Measurements from ENCODE around the gene RIPOR1.

DNA sequence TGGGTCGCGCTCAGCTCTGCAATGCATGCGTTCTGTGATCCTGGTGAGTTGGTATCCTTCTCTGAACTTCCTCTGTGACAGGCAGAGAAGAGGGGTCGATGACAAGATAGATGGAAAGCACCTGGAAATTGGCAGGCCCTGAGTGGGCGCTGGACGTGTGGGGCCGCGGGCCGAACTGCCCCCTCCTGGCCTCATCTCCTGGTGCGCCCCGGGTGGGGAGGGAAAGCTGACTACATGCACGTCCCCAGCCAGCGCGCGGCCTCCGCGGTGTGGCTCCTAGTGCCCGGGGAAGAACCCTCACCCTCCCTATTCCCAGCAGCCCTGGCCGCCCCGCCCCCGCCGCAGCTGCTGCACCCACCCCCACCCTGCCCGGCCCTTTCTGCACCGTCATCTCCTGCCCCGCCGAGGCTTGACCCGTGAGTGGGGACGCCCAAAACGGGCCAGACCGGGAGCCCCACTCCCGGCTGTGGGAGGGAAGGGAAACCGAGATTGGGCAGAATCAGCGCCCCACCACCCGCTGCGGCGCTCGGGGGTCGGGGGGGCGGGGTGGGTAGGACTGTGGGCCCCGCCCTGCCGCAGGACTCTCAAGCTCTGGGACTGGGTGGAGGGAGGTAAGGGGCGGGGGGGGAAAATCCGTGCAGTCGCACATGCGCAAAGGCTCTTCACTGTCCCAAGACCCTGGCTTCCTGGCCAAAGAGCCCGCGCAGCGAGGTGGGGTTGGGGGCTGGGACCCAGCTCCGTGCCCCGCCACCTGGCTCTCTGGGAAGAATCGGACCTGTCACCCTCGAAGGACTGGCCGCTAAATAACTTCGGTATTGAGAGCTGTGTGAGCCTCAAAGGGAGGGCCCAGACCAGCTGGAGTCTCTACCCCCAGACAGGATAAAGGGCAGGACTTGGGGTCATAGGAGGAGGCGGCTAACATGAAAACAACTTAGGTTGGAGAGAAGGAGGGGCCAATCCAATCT, 5.9 kb downstream of the HSF4 start:
- RRBS = 1% methylated on average over 16 of the region's 55 CpGs

- RRBS = no CpG with 5 or more reads among the region's 6 CpGs
Measured at GRCh38 chr16:67177392-67177855, 6.3 kb downstream of the MATCAP1 start.

GRCh38 chr16:67181226-67181872, 2.4 kb downstream of the MATCAP1 start:
- RRBS = no CpG with 5 or more reads among the region's 6 CpGs

DNA sequence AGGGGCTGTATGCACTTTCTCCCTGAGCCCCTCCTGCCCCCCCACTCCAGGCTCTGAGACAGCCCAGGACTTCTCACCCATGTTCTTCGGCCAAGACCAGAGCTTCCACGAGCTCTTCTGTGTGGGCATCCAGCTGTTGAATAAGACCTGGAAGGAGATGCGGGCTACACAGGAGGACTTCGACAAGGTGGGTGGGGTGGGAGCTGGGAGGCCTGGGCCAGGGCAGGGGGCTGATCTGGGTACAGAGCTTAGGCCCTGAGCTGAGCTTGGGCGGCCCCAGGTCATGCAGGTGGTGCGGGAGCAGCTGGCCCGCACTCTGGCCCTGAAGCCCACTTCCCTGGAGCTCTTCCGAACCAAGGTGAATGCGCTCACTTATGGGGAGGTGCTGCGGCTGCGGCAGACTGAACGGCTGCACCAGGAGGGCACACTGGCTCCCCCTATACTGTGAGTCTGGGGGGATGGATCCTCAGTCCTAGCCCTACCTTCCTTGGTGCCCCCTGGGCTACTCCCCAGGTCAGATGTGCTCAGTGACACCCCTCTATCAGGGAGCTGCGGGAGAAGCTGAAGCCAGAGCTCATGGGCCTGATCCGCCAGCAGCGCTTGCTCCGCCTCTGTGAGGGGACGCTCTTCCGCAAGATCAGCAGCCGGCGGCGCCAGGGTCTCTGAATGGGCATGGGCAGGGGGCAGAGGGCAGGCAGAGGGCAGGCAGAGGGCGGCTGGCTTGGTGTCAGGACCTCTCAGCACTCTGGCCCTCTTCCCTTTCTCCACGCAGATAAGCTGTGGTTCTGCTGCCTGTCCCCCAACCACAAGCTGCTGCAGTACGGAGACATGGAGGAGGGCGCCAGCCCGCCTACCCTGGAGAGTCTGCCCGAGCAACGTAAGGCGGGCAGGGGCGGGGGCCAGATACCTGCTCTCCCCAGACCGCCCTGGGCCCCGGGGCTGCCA, 3.7 kb downstream of the ELMO3 start:
- RRBS = 84% methylated on average over 1 of the region's 32 CpGs

- RRBS = no CpG with 5 or more reads among the region's 5 CpGs
Measured at GRCh38 chr16:67370631-67371100, 22.6 kb downstream of the TPPP3 start.

- RRBS = no CpG with 5 or more reads among the region's 13 CpGs
Measured at GRCh38 chr16:67395397-67396098, 2.2 kb upstream of the TPPP3 start.

DNA sequence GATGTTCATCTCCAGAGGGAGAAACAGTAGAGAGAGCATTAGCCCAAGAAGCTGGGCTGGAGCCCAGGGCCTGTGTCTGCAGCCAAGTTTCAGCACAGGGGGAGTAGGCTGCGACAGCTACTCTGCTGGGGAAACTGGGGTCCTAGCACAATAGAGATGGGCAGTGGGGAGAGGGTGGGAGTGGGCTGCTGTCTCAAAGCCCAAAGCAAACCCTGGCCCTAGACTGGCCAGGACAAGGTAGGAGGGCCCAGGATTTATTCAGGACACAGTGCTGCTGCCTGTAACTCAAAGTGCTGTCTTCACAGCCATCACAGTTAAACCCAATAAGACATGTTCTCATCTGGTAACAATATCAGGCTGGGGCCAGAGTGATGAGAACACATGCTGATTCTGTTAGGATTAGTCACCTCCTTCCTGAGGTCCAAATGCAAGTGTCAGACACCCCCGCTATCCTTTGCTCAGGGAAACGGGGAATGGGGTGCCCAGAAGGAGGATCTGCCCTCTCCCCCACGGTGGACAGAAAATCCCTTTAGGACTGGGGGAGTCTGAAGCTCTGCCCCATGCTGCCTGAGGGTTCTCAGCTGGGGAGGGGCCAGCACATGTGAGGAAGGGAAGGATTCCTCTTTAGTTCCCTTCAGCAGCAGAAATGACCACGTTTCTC, 9.7 kb downstream of the ZDHHC1 start:
- RRBS = no CpG with 5 or more reads among the region's 5 CpGs

DNA sequence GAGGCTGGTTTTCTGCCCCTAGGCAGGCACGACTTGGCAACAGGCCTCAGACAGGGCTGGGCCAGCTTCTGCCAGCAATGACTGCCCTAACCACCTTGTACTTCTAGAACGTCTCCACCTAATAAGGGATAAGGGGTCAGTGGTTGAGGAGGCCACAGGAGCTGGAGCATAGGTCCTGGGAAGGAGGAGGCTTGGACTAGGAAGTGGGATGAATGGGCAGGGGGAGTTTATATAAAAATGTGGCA, 2.4 kb upstream of the HSD11B2 start:
- RRBS = no CpG with 5 or more reads among the region's 2 CpGs

DNA sequence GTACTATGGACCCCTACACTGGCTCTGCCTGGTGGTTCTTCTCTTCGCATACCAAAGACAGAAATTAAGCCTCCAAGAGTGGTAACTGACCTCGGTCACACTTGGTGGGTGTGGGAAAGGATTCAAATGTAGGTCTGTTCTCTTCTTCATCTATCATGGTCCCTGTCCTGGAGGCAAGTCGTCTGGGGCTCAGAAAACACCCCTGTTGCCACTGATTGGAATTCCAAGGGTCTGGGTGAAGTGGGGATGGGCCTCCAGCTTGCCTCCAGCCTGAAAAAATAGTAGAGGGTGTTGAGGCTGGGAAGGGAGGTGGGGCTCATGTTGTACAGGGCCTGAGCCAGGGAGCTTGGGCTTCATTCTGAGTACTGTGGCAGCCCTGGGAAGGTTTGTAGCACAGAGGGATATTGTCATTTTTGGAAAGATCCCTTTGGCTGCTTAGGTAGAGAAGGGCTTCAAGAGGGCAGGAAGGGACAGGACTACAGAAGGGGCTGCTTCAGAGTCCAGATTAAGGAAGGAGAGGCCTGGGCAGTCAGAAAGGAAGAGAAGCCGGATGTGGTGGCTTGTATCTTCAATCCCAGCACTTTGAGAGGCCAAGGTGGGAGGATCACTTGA, 3.2 kb downstream of the HSD11B2 start:
- RRBS = no CpG with 5 or more reads among the region's 4 CpGs

GRCh38 chr16:67474558-67475679, 6.0 kb downstream of the ATP6V0D1 start:
- RRBS = no CpG with 5 or more reads among the region's 12 CpGs

GRCh38 chr16:67486697-67487093, 3.3 kb upstream of the AGRP start:
- RRBS = no CpG with 5 or more reads among the region's 4 CpGs

- RRBS = 6% methylated on average over 54 of the region's 94 CpGs
Measured at GRCh38 chr16:67528185-67529334, at the start of gene RIPOR1. Gene RIPOR1 (plus strand): TSS chr16:67528829.

DNA sequence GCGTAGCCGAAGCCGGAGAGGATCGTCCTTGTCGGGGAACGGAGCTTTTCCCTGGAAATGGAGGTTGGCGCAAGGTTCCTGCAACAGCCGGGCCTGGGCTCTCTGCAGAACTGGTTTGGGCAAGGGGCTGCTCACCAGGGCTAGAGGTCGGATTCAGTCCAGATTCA, 701 bp downstream of the RIPOR1 start:
- RRBS = under 1% methylated on average over 6 of the region's 9 CpGs

GRCh38 chr16:67546336-67547568, 15.6 kb upstream of the CTCF start:
- RRBS = no CpG with 5 or more reads among the region's 16 CpGs

DNA sequence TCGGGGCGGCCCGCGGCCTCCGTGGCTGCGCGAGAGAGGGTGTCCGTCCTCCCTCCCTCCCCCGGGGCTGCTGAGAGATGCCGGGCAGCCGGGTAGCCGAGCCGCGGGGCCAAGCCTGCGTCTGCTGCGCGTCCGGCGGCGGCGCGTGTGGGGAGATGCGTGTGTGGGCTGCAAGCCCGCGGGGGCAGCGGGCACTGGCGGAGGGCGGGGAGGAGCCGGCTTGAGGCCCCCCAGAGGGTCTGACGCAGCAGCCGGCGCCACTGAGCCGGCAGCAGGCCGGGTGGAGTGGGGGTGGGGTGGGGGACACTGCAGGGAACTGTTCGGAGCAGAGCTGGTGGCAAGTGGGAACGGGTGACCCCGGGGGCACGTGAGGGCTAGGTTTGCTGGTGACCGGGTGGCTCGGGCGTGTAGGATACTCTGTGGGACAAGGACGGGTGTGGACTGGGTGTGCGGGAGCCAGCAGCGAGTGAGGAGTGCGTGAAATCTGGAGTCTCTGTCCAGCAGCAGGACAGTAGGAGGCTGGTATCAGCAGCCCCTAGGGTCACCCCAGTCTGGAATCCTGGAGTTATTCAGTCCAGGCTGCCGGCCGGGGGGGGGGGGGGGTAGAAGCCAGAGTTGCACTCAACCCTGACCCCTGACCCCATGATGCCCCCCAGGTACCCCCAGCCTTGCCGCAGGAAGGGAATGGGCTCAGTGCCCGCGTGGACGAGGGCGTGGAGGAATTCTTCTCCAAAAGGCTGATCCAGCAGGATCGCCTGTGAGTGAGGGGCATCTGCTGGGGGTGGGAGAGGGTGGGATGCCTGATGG, 6.4 kb downstream of the ACD start:
- RRBS = 2% methylated on average over 20 of the region's 53 CpGs

DNA sequence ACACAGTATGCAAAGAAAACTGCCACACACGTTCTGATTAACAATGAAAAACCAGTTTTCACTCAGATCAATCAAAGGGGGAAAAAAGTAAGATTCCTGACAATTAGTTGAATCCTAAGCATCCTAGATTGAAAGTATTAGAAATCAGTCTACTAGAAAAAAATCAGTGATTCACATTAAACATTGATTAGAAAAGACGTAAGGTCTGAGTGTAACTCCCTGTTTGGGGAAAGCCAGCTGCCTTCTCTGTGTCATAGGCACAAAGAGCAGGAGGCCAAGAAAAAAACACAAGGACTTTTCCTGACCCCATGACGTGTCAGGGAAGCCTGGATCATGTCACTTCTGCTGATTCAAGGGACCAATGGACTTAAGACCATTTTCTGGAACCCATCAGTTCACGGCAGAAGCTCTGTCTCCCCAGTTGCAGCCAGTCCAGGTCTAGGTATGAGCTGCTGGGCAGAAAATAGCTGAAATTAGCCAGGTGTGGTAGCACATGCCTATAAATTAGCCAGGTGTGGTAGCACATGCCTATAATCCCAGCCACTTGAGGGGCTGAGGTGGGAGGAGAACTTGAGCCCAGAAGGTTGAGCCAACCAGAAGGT, 36.0 kb downstream of the RANBP10 start:
- RRBS = no CpG with 5 or more reads among the region's 4 CpGs

DNA sequence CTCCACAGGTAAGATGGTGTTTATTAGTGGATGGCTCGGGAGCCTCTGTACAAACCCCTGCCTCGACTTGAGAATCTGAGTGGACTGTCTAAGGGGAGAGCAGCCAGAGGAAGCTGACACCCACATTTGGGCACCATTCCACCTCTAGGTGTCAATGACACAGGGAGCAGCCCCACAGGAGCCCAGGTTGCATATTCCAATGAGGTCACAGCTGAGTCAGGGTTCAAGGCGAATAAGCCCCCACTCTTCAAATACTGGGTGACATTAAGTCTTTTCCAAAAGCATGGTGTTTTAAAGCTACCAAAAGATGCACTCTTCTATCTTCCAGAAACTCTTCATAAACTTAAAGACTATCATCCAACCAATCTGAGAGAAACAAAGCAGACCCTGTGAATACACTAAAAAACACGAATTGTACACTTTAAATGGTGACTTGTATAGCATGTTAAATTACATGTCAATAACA, 31.8 kb downstream of the RANBP10 start:
- RRBS = no CpG with 5 or more reads among the region's 4 CpGs

- RRBS = no CpG with 5 or more reads among the region's 9 CpGs
Measured at GRCh38 chr16:67829852-67830541, 12.1 kb upstream of the THAP11 start.

DNA sequence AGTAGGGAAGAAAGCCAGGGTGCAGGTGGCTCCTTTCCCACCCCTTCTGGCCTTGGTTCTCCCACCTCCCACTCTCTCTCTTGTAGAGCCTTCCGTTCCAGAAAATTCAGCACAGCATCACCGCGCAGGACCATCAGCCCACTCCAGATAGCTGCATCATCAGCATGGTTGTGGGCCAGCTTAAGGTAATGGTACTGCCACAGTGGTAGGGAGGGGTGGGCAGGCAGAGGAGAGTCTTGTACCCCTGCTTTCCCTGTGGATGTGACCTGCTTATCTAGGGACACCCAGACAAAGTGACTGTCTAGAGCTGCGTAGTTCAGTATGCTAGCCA, 4.5 kb upstream of the EDC4 start:
- RRBS = no CpG with 5 or more reads among the region's 4 CpGs

DNA sequence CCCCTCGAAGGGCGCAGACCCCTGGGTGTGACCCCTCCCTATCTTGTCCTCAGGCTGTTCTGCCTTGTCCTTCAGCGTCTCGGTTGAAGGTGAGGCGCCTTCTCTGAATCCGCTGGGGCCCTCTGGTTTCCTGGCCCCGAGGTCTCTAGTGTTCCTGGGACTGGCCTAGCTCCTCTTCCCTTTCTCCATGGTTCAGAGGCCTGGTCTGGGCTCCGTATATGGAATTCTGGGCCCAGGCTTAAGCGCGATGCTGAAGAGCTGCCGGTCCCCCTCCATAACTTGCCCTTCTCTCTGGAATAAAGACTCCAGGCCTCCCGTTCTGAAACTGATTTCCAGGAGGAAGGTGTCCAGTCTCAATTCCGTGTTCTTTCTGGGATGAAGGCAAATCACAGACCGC, 631 bp downstream of the EDC4 start:
- RRBS = no CpG with 5 or more reads among the region's 14 CpGs